Neuron (in vitro differentiated cells): ENCODE measurements around a stretch of chr9.

DNA sequence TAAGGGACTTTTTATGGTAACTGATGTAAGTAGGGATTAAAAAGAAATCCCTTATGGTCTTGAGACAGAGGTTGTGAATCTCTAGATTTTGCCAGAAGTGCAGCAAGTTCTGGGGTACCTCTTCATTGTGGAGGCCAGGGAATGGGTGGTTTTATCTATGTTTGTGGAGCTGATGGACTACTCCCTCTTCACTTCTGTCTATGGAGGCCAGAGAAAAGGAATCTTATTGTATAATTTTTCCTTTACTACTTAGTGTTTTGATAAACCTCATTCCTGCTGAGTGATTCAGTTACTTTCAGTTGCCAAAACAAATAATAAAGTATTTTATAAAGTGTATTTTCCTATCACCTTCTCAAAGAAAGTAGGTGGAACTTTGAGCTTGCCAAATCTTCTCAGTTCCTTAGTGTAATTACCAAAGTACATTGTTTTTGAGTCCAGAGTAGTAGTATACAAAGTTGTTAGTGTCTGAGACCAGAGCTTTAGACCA, 13.3 kb downstream of the RABGAP1 start:
- PRO-cap, result no peak

GRCh38 chr9:123074227-123074531, 40.7 kb downstream of the GPR21 start:
- PRO-cap, result no peak

DNA sequence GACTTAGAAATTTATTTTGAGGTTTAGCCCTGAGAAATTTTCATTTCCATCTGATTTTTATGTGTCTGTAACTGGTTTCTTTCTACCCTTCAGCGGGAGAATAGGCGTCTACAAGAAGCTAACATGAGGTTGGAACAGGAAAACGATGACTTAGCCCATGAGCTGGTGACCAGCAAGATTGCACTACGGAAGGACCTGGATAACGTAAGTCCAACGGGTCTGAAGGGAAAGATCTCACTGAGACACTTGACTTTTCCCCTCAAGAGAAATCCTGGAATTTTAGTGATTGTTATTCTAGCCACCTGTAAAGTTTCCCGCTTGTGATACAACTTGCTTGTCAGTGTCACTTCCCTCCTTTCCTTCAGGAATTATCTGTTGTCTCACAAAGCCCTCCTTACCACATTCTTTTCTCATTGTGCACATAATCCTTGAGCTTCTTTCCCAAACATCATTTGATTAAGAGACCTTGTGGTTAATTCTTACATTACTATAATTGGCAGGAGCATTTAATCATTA, 56.8 kb downstream of the GPR21 start:
- PRO-cap, result no peak

- PRO-cap, result no peak
Observed at GRCh38 chr9:123322533-123323572, 33.1 kb upstream of the CRB2 start.

DNA sequence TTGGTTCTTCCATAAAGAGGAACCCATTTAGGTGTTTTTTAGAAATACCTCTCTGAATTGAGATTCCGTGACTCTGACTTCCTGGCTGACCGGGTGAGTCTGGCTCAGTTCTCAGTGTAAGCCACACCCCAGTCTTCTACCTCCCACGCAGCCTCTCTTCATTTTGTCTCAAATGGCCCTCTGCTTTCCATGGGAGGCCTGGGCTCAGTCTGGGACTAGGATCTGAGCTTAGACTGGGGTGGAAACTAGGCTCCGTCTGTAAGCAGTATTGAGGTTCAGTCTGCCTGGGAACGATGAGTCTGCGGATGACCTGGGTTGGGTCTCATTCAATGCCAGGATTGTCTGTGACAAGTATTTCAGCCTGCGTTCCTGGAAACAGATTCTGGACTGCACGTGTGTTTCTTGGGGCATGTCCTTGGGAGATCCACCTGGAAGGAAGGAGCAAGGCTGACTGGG, 12.5 kb upstream of the CRB2 start:
- PRO-cap, result no peak

- PRO-cap, result no peak
Observed at GRCh38 chr9:123375659-123376390, 19.8 kb downstream of the CRB2 start.

DNA sequence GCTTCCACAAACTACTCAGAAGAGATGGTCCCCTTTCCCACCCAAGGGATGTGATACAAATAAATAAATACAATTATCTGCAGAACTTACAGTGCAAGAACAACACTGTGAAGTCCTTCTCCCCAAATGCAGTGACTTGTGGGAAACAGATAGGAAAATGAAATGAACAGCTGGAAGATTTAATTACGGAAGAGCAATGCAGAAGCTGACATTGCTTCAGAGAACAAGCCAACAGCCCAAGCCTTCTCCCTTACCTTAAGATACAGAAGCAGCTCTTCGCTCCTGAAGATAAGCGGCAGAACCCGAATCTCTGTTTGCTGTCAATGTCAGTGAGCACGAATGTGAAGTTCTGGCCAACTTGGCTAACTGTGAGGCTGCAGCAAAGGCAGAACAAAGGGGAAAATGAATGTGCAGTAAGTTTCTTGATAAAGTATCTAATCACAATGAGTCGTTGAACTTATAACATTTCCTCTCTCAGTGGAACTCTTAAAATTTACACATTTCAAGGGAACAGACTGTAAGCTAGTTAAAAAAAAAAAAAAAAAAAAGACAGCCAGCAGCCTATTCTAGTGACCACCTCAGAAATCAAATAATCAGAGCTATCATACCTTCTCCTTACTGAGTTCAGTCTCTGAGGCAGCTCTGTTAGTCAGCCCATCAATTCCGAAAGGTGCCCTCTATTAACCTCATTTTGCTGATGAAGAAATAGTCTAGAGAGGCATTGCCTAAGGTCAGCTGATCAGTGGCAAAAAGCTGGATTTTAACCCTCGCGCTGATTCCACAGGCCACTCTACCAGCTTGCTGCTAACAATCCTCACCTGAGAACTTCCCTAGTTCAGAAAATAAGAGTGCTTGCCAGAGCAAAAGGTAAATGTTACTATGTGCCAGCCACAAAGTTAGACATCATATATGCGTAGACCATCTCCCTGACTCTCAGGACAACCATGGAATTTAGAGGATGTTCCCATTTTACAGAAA, 172.2 kb downstream of the DENND1A start:
- PRO-cap, result no peak

DNA sequence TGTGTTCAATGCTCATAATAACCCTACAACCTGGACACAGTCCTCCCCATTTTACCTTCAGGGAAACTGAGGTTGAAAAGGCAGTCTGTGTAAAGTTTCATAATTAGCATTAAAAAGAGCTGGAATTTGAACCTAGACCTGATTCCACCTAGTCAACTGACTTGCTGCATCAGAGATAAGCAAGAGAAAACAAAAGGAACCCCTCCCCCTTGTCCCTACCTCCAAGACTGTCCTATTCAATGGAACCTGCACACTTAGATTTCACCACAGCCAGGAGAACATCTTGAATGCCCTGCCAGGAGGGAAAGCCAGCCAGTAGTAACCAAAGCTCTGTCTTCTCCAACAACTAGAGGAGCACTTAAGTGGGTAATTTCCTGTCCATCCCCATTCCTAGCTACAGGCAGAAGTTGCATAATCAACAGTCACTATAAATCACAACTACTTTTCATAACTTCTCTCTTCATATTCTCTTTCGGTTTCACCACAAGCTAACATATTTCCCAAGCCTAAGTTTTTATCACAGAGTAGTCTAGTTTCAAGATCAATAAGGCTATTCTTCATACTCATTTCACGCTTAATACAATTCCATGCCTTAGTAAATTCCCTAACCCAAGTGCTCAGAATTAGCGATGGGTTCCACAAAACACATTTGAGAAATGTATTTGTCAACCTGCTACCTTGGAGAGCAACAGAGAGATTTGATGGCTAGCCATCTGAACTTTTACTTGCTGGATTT, 2.2 kb downstream of the DENND1A start:
- PRO-cap, result no peak

DNA sequence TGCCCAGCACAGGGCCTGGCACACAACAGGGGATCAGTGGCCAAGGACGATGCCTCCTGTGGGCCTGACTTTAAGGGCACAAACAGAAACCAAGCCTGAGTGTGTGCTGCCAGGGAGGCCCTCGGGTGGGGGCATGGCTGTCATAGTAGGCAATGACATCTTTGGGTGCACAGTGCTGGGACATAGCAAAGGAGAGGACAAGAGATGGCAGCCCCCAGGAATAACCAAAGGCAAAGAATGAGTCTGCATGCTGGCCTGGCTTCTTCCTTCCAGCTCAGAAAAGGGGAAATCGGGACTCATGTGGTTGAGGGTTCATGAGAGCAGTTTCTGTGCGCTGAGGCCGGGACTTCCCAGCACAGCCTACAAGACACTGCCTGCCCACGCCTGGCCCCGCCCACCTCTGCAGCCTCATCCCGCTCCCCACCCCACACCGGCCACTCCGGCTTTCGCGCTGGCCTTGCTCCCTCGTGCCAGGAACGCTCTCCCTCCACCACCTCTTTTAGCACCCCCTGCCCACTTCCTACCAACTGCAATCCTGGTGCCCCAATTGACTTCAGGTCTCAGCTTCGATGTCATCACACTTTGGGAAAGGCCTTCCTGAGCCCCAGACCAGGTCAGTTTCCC, 13.8 kb upstream of the LHX2 start:
- PRO-cap, result no peak

GRCh38 chr9:124284874-124285676, 27.3 kb downstream of the NEK6 start:
- PRO-cap, result no peak

GRCh38 chr9:124363328-124363743, 51.9 kb downstream of the PSMB7 start:
- PRO-cap, result no peak

DNA sequence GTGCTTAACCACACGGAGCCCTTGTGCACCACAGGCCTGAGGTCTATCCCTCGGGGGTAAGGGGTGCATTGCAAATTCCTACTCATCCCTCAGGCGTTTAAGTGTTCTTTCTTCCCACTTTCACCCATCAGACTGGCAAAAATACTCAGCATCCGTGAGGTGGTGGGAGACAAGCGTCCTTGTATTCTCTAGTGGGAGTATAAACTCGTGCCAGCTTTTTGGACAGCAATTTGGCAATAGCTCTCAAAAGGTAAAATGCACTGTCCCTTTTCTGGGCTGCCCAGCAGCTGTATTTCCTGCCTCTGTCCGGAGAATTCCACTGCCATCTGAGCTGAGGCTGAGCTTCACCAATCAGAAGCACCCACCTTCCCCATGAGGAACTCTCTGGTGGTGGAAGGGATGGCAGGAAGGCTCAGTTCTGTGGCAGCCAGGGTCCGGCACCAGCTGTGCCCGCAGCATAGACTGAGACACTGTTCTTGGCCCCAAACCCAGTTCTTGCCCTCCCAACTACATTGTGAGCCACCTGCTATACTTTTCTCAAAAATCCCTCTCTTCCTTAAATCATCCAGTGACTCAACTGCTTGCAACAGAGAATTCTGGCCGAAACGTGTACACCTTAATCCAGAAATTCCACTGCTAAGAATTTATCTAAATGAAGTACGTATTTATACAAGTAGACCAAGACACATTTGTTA, 14.9 kb downstream of the PSMB7 start:
- PRO-cap, result no peak

- PRO-cap, result no peak
Observed at GRCh38 chr9:124453277-124454034, 3.2 kb downstream of the ADGRD2 start.

DNA sequence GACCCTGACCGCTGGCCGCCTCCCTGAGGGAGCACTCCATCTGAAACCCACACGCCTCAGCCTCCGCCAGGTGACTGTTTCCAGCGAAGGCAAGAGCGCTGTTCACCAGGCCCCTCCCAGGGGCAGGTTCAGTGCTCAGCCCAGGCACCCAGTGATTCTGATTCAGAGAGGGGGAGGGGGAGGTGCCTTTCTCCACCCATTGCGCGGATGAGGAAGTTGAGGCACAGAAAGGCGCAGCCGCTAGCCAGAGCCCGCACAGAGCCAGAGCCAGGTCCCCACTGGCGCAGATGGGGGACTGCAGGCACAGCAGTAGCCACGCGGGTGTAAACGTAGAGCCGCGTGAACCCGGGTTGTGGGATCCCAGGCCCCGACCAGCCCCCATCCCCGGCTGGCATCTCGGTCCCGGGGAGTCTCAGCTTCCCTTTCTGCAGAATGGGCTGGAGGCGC, 27.1 kb downstream of the ADGRD2 start:
- PRO-cap, result unidirectional peak, plus-strand start at position 286 of the sequence

GRCh38 chr9:124609832-124610389, 102.7 kb upstream of the NR5A1 start:
- PRO-cap, result no peak

- PRO-cap, result bidirectional peak, plus-strand start at chr9:124659131, minus-strand start at chr9:124659250; bidirectional peak, plus-strand start at chr9:124659342, minus-strand start at chr9:124659348
Observed at GRCh38 chr9:124659011-124659686, 112.0 kb downstream of the NR6A1 start.

- PRO-cap, result no peak
Observed at GRCh38 chr9:124812318-124812936, 35.5 kb downstream of the OLFML2A start.

- PRO-cap, result no peak
Observed at GRCh38 chr9:124818370-124819481, 34.5 kb upstream of the WDR38 start.

DNA sequence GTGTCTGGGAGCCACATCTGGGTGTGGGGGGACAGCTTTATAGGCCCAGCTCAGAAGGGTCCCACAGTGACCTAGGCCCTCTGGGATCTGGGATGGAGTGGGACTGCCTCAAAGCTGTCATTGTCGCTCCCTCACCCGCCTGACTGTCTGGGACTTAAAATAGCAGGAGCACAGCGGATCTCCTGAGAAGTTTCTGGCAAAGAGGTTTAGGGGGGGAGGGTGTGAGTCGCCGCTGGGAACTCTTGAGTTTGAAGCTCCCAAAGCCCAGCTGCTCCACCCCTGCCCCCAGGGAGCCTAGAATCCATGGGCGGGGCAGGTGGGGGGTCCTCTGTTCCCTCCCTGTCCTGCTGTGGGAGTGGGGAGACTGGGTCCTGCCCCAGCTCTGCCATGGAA, 1.2 kb upstream of the WDR38 start:
- PRO-cap, result no peak

DNA sequence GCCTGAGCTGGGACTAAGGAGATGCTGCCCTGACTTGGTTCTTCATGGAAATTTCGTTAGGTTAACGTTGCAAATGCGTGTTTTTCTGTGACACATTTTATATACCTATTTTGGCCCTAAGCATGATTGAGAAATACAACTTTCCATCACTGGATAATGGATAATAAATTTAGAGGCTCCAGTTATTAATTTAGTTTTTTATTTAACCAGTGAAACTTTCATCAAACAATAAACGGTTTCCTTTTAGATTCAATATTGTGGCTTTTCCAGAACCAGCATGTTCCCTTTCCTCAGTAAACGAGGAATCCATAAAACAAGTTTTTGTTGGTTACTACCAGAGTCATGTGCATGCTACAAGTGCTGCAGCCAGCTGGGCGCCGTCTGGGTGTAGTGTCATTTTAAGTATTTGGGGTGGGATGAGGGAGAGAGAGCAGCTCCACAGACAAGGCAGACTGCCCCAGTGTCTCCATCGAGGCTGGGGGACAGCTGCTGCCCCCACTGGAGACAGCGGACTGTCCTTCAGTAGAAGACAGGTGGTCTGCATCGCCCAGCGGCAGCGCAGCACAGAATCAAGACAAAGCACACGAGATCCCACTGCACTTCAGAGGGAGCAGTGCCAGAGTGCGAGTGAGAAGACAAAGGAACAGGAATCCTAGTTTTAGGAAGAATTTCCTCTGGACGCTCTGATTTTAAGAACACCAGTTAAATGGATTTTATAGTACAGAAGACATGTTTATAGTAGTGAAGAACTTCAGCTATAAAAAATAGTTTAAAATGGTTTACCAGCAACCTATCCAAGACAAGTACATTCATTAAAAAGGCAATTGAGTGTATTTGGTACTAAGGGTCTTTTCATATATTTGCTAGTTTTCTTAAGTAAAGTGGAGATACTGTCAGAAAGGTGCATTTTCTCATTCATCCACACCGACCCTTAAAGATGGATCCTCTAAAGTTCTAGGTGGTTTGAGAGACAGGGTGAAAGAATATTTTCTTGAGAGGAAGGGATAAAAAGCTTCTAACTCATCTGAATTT, 17.4 kb downstream of the ARPC5L start:
- PRO-cap, result unidirectional peak, plus-strand start at position 599 of the sequence